GM23338 (cell line): ENCODE measurements around a stretch of chr11.

DNA sequence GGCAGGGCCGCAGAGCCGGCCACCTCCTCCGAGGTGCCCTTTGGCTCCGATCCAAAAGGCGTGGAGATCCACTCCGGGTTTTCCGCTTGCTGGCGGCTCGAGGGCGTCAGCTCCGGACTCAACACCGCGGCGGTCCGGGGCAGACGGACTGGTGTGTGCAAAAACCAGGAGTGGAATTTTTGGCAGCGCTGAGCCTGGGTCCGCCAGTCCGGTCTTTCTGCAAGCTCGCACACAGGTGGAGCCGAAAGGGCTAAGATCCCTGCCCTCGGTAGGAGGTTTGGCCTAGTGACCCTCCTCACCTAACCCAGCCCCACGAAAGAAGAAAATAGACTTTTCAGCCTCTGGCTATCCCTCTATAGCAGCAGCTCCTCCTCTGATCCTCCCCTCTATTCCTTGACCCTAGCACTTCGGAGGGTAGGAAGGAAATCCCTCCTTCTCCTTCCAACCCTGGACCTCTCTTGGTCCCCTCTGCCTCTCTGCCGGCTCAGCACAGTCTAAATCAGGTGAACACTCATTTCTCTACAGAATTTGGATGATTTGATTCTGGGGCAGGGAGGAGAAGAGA lies 627 bp upstream of the SYT7 start:
- PRO-cap: no peak
- RAMPAGE, long total RNA: no peak

GRCh38 chr11:61614738-61615264 lies 33.9 kb upstream of the SYT7 start:
- PRO-cap: no peak
- RAMPAGE, long total RNA: no peak

- PRO-cap: no peak
- RAMPAGE, long total RNA: no peak
These were observed 8.1 kb downstream of the DAGLA start for GRCh38 chr11:61688345-61688694.

DNA sequence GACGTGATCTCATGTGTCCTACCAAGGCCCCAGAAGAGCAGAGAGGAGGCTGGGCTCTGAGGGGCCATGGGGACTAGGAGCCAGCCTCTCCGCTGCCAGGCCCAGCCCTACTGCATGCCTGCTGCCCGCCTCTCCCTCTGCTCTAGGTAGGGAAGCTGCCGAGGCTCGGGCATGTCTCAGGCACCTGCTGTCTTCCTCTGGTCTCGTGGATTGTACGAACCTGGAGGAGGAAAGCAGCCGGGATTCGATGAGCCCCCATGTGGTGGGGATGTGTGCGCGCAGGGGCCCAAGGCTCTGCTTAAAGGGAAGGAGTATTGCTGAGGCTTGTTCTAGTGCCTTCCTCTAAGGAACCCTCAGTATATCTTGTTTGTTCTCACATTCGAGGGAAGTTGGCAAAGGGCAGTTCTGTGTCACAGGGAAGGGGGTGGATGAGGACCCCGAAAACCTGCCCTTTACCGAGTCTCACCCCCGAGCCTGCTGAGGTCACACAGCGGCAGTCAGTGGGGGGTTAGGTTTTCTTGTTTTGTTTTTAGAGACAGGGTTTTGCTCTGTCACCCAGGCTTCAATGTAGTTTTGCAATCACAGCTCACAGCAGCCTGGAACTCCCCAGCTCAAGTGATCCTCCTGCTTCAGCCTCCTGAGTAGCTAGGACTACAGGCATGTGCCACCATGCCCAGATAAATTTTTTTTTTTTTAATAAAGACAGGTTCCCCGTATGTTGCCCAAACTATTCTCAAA lies 21.2 kb downstream of the DAGLA start:
- PRO-cap: unidirectional peak, minus-strand start at position 214 of the sequence
- RAMPAGE, long total RNA: no peak

GRCh38 chr11:61764299-61764938 lies 12.0 kb downstream of the MYRF start:
- PRO-cap: unidirectional peak, plus-strand start at chr11:61764869
- RAMPAGE, long total RNA: no peak

GRCh38 chr11:61769959-61770591 lies 17.6 kb downstream of the MYRF start:
- PRO-cap: no peak
- RAMPAGE, long total RNA: no peak

DNA sequence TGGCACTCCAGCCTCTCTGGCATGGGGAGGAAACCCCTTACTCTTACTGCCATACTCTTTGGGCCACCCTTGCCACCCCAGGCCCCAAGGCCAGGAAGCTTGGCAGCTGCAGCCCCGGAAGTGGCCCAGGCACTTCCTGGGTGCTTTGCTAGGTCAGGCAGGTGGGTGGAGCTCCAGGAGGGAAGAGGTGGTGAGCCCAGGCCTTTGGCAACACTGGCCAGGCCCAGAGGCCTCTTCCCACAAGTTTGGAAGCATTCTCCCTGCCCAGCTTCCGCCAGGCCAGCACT lies 19.8 kb downstream of the TMEM258 start:
- PRO-cap: no peak
- RAMPAGE, long total RNA: no peak

DNA sequence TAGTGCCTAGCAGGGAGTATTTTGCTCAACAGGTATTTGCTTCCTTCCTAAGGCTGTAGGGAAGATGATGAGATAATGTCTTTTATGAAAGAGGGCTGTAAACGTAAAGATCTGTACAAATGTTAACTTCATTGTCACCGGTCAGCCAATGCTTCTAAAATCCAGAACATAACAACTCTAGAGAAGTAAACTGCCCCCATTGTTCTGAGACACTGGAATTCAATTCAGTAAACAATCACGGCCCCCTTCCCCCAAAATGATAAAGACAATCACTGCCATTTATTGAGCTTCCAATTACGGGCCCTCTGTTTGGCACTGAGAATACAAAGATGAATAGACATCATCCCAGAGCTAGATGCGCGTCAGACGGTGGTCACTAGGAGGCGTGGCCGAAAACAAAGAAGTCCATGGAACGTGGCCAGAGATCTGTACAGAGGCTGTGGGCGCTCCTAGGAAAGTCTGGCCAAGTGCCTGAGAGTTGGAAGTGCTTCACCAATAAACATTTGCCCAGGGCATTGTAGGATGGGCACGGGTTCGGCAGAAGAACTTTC lies 593 bp downstream of the TMEM258 start:
- PRO-cap: bidirectional peak, plus-strand start at position 431 of the sequence, minus-strand start outside the sequence
- RAMPAGE, long total RNA: no peak

DNA sequence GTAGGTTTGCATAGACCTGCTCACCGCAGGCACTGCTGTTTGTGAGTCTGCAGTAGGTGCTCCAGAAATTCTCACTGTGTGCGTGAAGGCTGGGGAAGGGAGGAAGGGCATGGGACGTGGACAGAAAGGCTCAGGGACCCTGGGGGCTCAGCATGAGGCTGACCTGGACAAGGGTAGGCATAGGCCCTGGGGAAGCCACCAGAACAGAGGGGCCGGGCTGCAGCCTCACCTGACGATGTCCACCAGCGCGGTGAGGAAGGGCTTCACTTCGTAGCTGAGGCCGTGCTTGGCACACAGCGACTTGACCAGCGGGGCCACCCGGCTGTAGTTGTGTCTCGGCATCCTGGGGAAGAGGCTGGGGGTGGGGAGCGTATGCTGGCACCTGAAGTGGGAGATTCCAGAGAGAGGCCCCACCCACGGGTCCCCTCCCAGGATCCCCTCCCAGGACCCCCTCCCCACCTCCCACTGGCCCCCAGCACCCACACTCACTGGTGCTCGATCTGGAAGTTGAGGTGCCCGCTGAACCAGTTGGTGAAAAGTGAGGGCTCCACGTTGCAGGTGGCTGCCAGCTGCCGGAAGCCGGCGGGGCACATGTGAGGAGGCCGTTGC lies 15.6 kb downstream of the FADS3 start:
- PRO-cap: no peak
- RAMPAGE, long total RNA: no peak

DNA sequence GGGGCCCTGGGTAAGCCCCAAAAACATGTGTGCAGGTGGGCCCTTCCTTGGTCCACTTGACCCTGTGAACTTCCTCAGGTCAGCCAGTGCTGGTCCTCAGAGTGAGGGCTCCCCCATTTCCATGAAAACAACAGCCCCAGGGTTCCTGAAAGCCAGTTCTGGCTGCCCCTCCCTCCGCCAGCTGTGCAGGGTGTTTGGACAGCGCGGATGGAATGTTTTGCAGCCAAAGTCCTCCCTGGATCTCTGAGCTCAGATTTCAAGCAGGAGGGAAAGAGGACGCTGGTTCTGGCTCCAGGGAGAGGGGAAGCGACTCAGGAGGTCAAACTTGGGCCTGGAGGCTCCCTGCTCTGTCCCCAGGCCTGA lies 6.2 kb upstream of the RAB3IL1 start:
- PRO-cap: bidirectional peak, plus-strand start at position 252 of the sequence, minus-strand start at position 214 of the sequence
- RAMPAGE, long total RNA: no peak

- PRO-cap: no peak
- RAMPAGE, long total RNA: no peak
These were observed 6.0 kb downstream of the FTH1 start for GRCh38 chr11:61961237-61962080.

GRCh38 chr11:61966433-61966607 lies 1.1 kb downstream of the FTH1 start:
- PRO-cap: no peak
- RAMPAGE, long total RNA: no peak

DNA sequence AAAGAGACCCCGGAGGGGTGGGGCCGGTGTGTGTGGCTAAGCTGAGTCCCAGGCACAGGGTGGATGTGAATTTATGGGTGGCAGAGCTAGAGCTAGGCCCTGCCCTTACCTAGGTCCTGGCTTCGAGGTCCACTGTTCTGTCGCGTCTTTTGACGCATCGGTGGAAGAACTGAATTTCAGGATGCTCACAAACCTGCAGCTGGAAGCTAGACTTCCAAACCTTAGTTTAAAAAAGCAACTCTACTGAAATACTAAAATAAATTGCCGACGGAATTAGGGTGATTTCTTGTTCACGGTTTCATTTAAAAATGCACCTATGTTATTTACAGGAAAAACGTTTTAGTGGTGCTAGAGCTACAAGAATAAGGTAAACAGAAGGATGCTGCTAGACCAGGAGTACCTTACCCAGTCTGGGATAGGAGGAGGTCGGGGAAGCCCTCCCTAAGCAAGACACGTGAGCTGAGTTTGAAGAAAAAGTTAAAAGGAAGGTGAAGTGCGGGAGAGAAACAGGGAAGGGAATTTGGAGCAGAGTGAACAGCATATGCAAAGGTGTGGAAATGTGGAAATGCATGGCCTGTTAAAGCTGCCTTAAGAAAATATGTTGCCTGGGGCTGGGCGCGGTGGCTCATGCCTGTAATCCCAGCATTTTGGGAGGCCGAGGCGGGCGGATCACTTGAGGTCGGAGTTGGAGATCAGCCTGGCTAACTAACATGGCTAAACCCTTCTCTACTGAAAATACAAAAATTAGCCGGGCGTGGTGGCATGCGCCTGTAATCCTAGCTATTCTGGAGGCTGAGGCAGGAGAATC lies 1.4 kb upstream of the FTH1 start:
- PRO-cap: bidirectional peak, plus-strand start at position 259 of the sequence, minus-strand start at position 139 of the sequence
- RAMPAGE, long total RNA: no peak

DNA sequence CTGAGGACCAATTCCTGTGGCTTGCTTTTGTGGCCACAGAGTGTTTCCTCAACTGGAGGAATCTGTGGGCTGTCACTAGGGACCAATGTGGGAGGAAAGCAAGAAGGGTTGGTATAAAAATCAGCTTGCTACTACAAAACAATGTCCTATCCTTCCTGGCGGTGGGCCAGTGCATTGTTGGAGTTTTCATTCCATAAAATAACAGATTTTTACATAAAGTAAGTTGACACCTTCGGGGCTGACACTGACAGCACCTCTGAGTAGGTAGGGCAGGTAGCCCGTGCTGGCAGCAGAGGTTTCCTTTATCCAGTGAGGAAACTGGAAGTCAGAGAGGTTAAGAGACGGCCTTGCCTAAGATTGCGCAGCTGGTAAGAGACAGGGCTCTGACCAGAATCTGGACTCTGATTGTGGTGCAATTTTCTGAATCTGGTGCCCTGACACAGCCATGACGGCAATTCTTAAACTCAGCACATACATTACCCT lies 8.6 kb upstream of the FTH1 start:
- PRO-cap: no peak
- RAMPAGE, long total RNA: no peak

DNA sequence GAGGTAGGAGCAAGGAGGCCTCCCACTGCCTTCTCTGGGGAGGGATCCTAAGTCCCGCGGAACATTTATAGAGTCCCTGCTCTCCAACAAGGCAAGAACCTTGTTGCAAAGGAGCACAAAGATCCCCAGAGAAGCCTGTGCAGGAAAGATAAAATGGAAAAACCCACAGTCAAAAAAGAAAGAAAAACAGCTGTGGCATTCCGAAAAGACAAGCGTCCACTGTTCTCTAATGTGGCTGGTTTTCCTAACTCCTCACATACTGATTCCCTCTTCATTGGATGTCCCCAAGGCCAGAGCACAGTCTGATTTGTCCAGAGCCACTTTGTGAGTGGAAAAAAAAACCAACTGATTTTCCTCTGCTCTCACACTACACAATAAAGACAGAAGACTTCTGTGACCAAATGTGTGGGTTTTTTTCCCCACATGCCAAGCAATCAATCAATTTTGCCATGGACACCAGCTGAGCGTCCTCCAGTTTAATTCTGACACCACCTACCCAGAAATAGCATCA lies 62.0 kb upstream of the INCENP start:
- PRO-cap: no peak
- RAMPAGE, long total RNA: no peak

DNA sequence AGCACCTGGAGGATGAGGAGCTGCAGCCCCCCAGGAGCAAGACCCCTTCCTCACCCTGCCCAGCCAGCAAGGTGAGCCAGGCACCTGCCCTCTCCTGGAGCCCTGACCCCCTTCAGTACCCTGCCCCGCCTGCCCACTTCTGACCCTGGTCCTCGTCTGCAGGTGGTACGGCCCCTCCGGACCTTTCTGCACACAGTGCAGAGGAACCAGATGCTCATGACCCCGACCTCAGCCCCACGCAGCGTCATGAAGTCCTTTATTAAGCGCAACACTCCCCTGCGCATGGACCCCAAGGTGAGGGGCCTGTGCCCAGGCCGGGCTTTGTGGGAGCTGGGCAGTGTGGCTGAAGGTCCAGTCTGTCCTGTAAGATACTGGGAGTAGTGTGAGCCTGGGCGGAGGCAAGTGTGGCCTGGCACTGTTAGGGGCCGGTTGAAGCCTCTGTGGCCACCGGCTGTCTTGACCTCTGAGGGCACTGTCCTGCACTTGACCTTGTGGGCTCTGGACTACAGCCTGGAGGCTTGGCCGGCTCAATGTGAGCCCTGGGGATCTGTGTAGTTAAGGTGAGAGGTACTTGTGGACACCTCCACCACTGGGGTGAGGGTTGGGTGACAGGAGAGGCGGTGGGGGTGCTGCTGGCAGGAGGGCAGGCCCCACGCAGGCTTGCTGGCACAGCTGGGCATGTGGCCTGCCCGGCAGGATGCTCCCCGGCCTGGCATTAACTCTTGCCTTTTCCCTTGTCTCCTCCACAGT lies 17.1 kb downstream of the INCENP start:
- PRO-cap: no peak
- RAMPAGE, long total RNA: no peak

DNA sequence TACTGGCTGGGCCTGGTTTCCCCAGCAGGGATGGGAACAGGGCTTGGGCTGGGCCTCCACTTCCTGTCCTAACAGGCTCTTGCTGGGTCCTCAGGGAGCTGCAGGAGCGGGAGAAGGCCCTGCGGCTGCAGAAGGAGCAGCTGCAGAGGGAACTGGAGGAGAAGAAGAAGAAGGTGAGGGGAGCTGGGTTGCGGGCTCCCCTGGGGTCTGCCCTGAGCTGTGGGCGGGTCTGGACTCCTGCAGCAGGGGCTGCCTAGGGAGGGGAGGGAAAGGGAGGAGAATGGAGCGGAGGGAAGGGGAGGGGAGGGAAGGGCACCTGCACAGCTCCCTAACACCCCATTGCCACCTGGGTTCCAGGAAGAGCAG lies 24.6 kb downstream of the INCENP start:
- PRO-cap: no peak
- RAMPAGE, long total RNA: no peak

- PRO-cap: no peak
- RAMPAGE, long total RNA: no peak
These were observed 19.0 kb upstream of the SCGB1A1 start for GRCh38 chr11:62399754-62400213.

DNA sequence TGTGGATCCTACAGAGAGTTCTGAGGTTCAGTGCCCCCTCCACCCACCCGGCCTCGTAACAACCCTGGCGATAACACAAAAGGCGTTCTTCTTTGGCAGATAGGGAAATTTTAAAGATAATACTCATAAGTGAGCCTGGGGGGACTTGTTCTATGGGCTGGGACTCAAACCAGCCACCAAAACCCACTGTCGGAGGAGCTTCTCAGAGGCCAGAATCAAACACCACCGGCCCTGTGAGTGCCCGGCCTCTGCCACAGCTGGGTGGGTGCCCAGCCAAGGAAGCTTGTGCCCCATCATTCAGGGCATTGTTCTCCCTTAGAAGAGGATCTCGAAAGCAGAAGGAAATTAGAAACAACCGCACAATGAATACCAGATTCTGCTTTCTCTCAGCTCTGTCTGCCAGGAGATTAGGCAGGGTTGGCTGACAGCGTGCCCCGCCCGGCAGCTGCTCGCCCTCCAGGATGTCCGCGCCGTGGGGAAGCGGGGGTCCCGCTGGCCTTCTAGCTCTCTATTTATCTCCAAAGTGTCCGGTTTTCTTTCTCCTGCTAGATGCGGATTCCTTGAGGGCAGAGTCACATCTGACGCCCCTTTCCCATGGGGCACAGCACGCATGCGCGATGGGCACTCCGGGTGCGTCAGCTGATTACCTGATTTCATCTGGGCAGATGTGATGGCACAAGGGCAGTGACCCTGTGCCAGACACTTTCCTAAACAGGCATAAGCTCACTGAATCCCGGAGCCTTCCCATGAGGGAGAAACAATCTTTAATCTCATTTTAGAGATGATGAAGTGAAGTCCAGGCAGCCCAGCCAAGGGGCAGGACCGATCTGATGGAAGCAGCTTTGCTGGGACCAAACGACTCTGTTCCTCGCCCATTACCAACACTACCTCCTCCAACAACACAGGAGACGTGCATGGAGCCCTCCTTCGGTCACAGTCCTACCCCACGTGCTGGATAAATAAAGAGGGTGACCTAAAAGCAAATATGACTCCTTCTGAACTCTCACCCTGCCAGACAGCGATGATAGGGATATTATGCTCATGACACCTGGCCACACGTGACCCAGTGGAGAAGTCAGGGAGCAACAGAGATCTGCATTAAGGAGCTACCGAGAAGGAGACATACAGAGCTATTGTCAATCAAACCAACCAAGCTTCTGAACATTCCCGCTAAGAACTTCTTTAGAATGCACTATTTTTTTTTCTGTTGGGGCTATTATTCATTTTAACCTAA lies 25.7 kb downstream of the SCGB1A1 start:
- PRO-cap: no peak
- RAMPAGE, long total RNA: no peak

GRCh38 chr11:62502976-62503221 lies 43.7 kb downstream of the AHNAK start:
- PRO-cap: no peak
- RAMPAGE, long total RNA: no peak